GM12891 (cell line): ENCODE measurements around the genes TNKS2 and EXOC6.

- RRBS, result no CpG with 5 or more reads among the region's 10 CpGs
Measured at GRCh38 chr10:90919844-90920731, 799 bp downstream of the ANKRD1 start.

GRCh38 chr10:90966932-90967201 is 46.0 kb upstream of the ANKRD1 start:
- RRBS, result no CpG with 5 or more reads among the region's 3 CpGs

DNA sequence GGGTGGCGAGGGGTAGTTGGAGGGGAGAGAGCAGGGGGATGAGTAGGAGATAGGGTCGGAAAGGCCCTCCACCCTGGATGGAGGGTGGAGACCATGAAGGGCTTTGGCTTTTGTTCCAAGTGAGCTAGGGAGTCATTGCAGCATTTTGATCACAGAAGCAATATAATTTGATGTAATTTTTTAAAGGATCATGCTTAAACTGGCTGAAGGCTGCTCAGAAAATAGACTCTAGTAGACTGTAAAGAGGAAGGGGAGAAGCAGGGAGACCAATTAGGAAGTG is 27.0 kb upstream of the PCGF5 start:
- RRBS, result no CpG with 5 or more reads among the region's 2 CpGs

- RRBS, result no CpG with 5 or more reads among the region's 1 CpG
Measured at GRCh38 chr10:91194423-91195064, 25.9 kb upstream of the PCGF5 start.

- RRBS, result no CpG with 5 or more reads among the region's 6 CpGs
Measured at GRCh38 chr10:91526723-91527035, 106.2 kb downstream of the PPP1R3C start.

- RRBS, result no CpG with 5 or more reads among the region's 6 CpGs
Measured at GRCh38 chr10:91598523-91598983, 34.3 kb downstream of the PPP1R3C start.

DNA sequence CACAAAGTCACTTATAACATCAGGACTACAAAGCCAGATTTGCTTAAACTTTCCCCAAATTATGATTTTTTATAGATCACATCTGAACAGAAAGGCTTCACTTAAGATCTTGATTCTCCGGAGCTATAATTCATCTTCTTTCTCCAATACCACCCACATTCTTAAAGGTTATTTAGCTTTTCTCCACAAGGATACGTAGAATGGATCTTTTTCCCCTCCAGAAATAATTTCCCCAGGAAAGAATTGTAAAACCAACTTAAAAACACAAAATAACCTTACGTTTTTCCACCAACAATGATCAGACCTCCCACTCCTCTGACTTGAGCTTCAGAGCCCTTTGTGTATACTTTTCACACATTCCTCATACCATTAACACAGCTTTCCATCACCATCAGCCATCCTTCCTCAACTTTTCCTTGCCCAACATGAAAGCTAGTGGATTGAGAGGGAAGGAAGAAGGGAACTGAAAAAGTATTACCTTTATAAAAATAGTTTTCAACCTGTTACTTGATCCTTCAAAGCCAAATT is 3.6 kb downstream of the PPP1R3C start:
- RRBS, result no CpG with 5 or more reads among the region's 3 CpGs

- RRBS, result no CpG with 5 or more reads among the region's 2 CpGs
Measured at GRCh38 chr10:91631101-91631614, 1.7 kb downstream of the PPP1R3C start.

- RRBS, result under 1% methylated on average over 34 of the region's 53 CpGs
Measured at GRCh38 chr10:91798133-91798596, at the start of gene TNKS2. TSS of gene TNKS2 (plus strand) at chr10:91798426.

DNA sequence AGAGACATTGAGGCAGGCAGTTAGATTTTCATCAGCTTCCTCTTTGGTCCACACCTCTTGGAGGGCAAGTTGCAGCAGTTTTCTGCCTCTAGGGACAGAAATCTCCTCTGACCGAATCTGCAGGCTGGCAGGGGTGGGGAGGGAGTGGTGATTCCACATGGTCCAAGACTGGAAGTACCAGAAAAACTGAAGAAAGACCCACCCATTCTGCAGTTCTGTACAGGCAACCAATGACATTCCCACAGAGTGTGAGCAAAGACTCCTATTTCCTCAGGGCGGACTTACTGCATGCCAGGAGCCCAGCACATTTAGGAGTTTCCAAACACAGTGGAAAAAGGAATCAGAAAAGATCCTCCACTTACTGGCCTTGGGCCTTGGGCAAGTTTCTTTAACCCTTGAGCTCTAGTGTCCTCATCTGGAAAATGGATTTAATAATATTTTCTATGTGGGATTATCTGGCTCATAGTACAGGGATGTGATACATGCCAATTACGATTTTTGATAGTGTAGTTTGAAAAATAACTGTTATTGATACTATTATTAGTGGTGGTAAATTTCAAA is 28.8 kb downstream of the FGFBP3 start:
- RRBS, result no CpG with 5 or more reads among the region's 3 CpGs

DNA sequence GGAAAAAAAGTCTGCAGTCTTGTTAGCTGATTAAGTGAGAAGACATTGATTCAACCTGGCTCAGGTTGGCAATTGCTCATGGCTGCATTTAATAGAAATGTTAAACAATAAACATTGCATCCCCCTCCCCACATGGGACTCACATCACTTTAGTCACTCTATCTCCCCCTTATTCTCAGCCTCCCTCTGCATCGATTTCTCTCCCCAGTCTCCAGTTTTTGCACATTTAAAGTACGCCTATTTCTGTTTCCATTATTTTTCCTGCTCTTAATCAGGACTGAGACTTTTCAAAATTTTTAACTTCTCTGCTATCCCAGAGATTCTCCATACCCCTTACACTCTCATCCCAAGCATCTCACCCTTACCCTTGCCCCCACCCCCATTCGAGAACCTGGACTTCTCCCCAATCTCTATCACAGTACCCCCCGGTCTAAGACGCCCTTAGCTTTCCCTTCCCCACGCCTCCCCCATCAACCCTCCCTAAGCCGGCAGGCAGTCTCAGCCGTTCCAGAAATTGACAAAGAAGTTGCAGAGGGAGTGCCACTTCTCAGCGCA is 1.5 kb downstream of the FGFBP3 start:
- RRBS, result 7% methylated on average over 2 of the region's 9 CpGs

DNA sequence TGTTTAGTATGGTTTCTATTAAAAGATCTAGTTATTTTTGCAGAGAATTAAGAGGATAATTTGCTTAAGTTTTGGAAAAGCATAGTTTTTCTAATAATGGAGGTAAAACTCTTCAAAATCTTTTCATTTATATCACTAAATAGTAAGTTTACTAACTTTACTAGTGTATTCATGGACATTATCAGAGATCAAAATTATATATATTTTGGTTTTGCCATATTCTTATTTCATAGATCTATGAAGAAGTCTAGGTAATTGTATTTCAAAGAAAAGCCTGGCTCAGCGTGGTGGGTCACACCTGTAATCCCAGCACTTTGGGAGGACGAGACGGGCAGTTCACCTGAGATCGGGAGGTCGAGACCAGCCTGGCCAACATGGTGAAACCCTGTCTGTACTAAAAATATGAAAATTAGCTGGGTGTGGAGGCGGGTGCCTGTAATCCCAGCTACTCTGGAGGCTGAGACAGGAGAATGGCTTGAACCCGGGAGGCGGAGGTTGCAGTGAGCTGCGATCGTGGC is 20.1 kb downstream of the BTAF1 start:
- RRBS, result no CpG with 5 or more reads among the region's 10 CpGs

GRCh38 chr10:92538217-92538749 is 35.6 kb downstream of the IDE start:
- RRBS, result no CpG with 5 or more reads among the region's 4 CpGs

DNA sequence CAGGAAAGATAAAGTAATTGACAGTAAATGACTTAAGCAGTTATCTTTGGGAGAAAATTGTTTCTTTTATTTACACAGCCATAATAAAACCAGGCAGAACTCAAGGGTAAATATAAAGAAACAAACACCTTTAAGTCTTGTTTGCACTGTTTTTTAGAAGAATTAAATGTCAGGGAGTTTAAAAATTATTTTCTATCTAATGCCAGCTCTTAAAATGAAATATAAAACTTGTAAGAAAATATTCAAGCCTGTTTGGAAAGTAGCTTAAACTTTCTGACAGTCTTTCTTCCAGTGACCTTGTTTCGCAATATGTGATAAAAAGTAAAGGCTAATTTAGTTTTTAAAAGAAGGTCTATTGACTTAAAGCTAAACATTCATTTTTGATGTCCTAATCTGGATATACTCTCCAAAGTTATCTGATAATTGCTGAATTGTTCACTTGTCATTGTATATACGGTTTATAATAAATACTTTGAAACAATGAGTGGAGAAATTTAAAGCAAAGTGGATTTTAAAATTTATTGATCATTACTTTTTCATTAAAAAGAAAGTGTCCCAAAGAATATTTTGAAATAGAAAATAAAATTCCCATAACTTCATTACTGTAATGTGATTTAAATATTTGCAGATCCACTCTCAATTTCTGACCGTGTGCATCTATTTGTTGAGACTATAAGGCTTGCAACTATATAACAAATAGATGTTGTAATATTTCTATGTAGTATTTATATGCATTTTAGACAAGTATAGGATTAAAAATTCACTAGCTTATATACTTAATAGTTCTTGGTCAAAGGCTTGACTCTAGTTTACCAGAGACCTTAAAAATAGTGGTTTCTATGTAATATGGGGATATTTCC is 3.5 kb downstream of the HHEX start:
- RRBS, result no CpG with 5 or more reads among the region's 3 CpGs

DNA sequence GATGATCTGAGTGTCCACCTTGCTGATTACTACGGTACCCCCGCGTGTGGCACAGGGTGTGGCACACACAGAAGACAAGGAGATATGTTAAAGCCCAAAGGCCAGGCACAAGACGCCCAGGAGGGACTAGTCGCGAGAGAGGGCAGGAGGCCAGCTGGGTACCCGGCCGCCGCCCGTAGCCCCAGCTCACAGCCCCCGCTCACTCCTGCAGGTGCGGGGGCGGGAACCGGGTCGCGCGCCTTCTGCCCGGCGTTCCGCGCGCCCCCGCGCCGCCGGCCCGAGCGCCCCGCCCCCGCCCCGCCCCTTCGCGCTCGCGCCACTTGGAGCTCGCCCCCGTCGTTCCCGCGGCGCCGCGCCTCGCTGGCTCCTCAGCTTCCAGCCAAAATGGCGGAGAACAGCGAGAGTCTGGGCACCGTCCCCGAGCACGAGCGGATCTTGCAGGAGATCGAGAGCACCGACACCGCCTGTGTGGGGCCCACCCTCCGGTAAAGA is at the start of gene EXOC6:
Gene EXOC6 (plus strand): TSS at position 371 of the 492 bp plus-strand sequence.
- RRBS, result 2% methylated on average over 8 of the region's 54 CpGs

DNA sequence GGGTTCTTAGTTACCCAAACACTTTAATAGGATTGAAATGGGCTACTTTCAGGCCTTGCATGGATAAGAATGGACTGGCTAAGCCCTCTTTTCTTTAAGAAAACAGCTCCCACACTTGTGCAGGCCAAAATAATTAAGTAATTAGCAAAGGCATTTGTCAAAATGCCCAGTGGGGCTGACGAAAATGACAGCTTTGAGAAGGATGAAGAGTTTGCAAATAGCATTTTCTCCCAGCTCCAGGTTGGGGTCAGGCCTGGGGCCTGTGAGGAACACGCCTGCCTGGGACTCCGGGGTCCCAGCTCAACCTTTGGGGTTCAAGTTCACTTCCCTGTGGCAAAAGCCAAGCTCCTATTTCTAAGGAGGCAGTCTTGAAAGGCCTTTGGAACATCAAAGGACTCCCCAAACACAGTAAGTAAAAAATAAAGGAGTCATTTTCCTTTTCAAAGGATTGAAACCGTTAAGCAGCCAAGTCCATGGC is 201.0 kb downstream of the MYOF start:
- RRBS, result no CpG with 5 or more reads among the region's 4 CpGs

- RRBS, result 94% methylated on average over 2 of the region's 18 CpGs
Measured at GRCh38 chr10:93363955-93364449, 118.1 kb downstream of the MYOF start.

GRCh38 chr10:93578893-93579275 is 12.4 kb downstream of the FFAR4 start:
- RRBS, result no CpG with 5 or more reads among the region's 7 CpGs